Left ventricle myocardium (tissue), 1 donor: Measurements from ENCODE around the gene NLGN1.

- PRO-cap = no peak
These were observed 31.4 kb downstream of the TMEM212 start for GRCh38 chr3:171874203-171875291.

DNA sequence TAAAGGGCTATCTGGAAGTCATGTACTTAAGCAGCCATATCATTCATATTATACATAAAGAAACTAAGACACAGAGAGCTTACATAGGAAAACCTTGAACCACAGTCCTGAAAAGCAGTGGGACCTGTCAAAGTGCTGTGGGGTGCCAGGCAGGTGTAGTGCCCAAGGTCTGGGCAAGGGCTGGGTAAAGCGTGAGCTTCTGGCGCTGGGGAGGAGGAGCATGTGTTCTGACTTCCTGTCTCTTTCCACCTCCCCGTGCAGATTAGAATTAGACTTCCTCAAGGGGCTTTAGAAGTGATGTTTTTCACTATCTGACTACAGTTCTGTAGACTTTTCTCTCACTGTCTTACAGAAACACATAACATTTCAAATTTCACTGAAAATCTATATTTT, 63.1 kb downstream of the FNDC3B start:
- PRO-cap = no peak

DNA sequence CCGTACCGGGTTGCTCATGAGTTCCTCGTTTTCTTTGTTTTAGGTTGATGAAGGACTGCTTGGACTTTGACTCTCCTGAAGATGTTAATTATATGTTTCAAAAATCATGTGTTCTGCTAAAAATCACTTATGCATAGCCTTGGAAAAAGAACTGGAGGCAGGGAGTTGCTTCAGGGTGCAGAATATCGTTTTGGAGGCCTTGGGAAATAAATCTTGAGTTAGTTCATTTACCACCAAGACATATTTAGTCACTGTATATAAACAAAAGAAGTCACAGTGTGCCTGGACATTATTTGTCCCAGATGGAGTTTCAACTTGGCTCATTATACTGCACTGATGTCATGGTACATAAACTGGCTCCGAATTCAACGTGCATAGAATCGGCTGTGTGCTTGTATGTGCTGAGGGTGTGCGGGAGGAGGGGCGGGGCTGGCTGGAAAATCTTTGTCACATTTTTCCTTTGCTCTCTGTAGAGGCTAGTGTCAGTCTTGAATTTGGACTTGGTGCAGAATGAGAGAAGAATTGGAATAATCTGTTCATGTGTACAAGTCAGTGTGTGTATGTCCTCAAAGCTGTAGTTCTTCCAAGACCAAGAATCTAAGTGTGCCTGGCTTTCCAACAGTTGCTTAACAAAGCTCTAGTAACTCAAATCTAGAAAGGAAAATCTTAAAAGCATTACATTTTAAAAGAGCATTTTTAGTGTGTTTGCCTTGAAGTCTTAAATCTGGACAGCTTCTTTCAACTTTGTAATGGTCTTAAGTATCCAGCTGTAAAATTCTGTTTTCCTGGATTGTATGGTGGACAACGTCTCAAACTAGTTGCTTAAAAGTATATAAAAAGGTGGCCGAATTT, 86.7 kb downstream of the FNDC3B start:
- PRO-cap = no peak

- PRO-cap = no peak
These were observed 115.8 kb downstream of the FNDC3B start for GRCh38 chr3:172155044-172155671.

GRCh38 chr3:172204495-172205063, 165.2 kb downstream of the FNDC3B start:
- PRO-cap = no peak

GRCh38 chr3:172256342-172256904, 191.8 kb downstream of the GHSR start:
- PRO-cap = no peak

GRCh38 chr3:172259498-172259943, 188.7 kb downstream of the GHSR start:
- PRO-cap = no peak

GRCh38 chr3:172342838-172343324, 105.4 kb downstream of the GHSR start:
- PRO-cap = no peak

DNA sequence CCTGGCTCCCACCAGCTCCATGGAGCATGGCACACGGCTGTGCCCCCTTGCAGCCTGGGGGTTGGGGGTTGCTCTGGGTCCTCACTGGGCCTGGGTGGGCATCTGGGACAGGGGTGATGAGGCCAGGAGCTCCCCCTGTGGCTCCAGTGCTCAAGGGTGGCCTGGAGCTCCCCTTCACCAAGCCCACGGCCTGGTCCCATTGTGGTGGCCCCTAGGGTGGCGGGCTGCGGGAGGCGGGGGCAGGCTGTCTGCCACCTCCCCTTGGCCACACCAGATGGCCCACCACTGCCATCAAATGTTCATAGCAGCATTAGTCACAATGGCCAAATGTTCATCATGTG, 36.7 kb downstream of the GHSR start:
- PRO-cap = no peak

DNA sequence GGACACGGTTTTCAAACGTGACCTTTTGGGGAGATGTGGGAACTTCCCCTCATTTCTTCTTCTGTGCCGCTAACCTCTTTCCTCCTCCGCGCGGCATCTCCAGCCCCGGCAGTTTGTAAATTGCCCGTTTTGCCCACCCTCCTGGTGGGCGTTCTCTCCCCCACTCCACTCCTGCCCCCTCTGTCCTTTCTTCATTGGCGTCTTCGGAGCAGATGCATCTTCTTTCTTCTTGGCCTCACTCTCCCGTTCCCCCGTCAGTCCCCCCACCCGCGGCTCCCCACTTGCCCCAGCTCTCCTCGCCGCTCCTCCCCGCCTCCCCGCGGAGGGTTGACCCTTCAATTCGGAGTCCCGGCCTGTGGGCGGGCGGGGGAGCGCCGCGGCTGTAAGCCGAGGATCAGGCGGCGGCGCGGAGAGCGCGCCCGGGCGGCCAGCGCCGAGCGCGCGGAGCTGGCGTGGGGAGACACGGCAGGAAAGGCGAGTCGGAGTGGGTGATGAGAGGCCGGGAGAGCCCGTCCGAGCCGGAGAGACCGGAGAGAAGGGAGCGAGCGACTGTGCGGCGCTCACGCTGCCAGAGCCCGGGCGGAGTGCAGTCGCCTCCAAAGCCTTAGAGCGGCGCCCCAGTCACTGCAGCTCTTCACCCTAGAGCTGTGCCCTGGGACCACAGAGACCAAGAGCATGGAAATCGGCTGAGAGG, at the start of gene NLGN1:
NLGN1 (plus strand) TSS at position 374 of the 694 bp plus-strand sequence.
- PRO-cap = bidirectional peak, plus-strand start at position 412 of the sequence, minus-strand start at position 308 of the sequence; bidirectional peak, plus-strand start at position 637 of the sequence, minus-strand start at position 580 of the sequence

DNA sequence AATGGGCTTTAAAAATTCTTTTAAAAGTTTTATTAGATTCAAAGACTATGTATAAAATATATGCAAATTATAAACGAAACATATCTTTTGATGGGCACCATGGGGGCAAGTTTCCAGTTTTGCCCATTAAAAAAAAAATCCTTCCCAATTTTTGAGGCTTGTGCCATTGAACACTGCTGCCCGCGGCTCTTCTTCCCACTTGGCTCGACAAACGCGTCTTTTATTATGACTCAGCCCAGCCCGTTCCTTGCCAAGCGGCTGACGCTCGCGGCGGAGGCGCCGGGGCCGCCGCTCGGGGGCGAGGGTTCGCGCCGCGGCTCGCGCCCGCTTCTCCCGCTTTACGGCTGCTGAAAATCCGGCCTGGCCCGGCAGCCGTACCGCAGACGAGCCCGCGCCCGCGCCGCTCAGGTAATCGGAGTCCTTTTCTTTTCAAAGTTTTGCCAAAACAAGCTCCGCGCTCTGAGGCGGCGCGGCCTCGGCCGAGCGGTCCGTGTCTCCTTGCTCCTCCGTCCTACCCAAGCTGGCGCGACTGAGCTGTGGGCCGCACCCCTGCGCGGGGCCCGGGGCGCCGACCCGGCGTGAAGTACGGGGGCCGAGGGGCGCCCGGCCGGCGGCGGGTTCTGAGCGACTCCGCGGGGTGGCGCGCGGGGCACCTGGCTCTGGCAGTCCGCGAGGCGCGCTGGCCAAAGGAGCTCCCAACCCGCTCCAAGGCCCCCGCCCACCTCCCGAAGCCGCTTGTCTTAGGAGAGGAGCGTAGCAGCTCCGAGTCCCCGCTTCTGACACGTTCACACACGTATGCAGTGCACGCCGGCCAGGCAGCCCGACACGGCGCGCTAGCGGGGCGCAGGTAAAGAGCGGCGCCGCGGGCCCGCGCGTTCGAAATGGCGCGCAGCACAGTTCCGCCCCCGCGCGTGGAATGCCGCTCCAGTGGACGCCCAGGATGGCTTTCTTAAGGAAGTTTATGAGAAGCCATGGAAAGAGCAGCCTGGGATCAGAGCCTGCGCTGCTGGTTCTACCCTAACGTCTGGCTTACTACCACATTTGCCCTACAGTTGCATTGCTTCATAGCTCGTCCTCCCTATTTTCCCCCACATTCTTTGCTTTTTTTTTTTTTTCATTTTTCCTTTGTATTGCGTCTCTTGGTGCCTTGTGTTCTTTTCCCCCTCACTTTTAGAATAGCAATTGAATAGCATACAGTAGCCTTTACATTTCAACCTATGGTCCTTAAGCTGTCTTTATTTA, 418.1 kb upstream of the NAALADL2 start:
- PRO-cap = bidirectional peak, plus-strand start at position 382 of the sequence, minus-strand start at position 194 of the sequence; bidirectional peak, plus-strand start at position 665 of the sequence, minus-strand start at position 531 of the sequence; bidirectional peak, plus-strand start at position 800 of the sequence, minus-strand start at position 797 of the sequence; unidirectional peak, minus-strand start at position 1,034 of the sequence

DNA sequence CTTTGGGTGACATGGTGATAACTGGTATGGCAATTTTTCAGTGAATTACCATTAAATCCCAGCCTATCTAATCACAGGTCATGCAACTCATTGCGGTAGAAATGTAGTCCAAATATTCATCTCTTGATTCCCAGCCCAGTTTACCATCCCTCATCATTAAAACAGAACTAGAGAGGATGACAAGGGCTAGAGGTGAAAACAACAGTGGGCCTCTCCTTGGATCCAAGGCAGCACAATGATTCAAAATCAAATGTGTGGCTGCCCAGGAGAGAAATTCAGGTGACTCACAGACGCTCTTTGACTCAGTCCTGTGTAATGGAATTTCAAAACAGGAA, 246.6 kb downstream of the TBL1XR1 start:
- PRO-cap = no peak

DNA sequence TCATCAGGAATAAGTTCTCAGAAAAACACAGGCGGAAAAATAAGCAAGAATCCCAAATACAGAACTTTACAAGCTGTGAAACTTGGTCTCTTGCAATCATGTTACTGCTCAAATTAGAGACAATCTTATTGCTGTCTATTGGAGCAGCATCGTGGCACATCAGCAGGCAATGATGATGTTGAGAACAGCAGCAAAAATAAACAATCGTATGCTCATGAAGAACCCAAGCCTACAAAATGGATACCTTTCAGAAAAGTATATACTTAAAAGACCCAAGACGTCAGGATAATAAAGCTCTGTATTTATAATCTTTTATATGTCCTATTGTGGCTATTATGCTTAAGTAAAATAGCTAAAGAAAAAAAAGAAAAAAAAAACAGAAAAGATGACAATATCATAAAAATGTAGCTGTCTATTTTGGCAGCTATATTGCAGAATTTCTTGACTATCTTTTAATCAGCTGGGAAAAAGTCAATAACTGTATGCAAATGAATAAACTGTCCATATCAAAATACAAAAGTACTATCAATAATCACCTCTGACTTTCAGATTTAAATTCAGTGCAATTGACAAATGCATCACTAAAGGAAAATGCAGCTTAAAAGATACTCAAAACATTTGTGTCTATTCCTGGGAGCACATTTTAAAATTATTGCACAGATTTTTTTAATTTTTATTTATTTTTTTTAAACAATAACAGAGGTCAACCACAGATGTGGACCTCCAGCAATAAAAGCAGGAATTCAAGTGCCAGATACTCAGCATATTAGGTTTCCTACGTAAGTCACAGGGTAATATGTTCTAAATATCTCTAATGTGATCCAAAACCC, 174.4 kb downstream of the TBL1XR1 start:
- PRO-cap = no peak

GRCh38 chr3:177056667-177057225, 140.5 kb downstream of the TBL1XR1 start:
- PRO-cap = no peak

DNA sequence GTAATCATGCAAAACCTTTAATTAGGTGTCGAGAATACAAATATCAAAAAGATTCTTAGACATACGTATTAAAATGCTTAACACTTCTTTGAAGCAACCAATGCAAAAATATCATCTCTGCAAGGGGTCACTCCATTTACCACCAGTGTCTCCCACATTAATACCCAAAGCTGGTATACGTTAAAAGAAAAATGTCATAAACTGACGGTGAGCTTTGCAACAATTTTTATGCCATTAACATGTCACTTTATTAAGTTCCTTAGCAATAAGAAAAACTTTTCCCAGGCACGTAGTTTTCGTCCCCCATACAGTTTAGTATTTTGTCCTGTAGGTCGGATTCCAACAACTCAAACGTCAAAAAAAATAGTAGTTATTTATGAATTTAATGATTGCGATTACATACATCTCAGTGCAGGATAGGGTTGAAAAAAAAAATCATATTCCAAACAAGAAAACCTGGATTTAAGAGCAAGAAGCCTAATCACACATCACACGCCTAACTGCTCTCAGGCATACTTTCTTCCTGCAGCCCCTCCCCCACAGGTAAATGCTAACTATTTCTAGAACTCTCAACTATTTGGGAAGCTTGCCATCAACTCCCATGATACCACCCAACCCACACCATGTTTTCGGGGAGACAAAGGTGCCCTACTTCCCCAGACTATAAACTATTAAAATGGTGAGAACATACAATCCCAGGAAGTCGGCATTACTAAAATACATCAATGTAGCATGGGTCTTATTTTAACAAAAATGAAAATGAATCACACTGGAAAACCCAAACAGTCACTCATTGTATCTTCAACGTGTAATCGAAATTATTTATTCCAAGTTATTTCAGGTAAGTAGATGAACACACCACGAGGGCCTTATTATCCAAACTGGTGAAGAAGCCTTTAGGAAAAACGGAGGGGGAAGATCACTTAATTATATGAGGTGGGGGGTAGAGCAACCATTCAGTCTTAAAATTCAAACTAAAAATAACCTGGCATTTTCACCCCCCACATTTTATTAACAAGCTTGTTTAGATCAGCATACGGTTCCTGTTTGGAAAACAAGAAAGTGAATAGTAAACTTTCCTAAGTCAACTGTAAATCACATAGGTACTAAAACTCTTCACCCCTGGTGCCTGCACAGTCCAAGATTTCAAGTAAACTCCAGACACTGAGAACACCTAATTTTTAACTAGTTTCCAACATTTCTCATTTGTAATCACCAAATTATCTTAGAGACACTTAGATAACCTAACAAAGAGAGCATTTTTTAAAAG, 2.1 kb downstream of the TBL1XR1 start:
- PRO-cap = no peak

DNA sequence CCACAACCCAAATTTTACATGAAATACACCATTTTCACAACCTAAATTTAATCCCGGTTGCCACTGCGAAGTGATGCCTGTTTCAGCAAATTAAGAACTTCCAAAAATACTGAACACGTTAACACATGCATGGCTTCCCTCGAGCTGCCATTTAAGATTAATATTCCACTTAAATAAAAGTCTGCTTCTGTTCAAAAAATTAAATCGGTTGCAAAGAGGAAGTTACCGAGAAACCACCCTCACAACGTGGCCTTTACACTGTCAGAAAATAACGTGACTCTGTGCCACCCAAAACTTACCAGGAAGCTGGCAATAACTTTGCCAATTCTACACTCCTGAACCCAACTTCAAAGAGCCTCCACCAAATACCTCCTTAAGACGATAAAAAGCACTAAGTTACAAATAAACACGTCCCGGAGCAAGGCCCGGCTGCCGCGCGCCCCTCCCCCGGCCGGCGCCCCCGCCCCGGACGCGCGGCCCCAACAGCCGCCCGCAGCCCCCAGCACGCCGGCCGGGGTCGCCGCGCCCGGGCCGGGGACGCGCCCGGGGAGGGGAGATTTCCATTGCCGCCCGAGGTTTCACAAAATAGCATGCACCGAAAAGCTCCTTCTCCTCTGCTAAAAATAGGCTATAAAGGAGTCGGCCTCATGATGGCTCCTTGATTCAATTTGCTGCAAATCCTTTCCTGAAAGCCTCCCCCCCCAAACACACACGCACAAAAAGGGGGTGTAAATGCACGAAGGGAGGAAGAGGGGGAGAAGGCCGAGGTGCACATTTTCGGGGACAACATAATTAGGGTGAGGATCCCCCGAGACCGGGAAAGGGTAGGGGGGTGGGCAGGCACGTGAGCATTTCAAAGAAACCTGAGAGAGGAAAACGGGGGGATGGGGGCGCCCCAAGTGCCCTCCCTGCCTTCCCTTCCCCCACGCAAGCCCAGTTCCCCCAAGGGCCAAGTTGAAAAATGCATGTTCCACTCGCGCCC, 950 bp downstream of the TBL1XR1 start:
- PRO-cap = bidirectional peak, plus-strand start at position 563 of the sequence, minus-strand start at position 363 of the sequence; unidirectional peak, minus-strand start at position 632 of the sequence

DNA sequence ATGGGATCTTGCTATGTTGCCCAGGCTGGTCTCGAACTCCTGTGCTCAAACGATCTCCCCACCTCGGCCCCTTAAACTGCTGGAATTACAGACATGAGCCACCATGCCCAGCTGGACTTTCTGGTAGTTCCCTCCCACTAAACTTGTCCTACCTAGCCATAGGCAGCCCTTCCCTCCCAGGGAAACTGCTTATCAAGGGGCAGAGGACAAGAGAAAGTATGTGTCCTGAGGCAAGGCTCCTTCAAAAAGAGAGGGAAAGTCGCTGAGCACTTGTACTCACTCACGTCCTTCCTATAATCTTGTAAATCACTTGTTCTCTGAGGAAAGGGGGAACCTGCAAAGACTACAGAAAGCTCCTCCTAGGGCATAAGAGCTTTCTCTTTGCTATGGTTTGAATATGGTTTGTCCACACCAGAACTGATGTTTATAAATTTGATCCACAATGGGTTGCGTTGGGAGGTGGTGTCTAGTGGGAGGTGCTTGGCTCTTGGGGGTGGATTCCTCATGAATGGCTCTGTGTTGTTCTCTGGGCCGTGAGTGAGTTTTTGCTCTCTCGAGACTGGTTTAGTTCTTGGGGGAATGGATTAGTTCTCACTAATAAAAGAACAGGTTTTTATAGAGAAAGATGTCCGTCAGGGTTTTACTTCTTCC, 13.7 kb upstream of the TBL1XR1 start:
- PRO-cap = no peak

DNA sequence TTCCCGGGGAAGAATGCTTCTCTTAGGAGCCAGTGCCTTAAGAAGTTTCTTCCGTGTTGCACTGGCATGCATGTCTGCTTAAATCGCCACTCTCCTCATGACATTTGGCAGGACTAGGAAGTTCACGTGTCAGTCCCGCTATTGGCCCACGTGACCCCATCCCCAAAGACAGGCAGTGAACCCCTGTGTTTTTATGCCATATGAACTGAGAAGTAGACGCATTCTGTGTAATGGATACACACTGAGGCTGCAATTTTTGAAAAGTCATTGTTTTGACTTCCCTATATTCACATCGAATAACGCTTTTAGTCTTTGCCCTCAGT, 125.6 kb upstream of the TBL1XR1 start:
- PRO-cap = no peak

- PRO-cap = no peak
These were observed 154.6 kb upstream of the TBL1XR1 start for GRCh38 chr3:177351920-177352324.

GRCh38 chr3:177452309-177453342, 255.3 kb upstream of the TBL1XR1 start:
- PRO-cap = no peak